Spinal cord (tissue), 3 donors: ENCODE measurements around a stretch of chr21.

DNA sequence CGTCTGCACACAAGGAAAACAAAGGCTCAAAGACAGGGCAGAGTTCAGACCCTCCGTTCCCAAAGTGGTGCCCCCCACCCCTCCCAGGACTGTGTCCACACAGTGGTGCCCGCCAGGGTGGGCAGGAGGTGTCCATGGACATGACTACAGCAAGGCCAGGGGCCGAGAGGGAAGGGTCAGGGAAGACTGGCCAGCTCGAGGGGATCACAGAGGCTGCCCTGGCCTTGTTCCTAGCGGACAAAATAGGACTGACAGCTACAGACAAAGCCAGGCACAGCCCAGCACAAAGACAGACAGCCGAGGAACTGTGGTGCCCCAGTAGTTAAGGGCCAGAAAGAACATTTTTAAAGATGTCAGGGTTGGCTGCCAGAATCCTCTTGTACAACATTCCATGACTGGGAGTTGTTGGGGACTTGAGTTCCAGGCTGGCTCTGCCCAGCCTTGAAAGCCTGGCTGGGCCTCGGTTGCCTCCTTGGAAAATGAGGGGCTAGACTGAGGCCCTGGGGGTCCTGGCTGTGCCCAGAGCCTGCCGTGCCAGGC, 63.6 kb downstream of the SLX9 start:
- PRO-cap, result no peak
- RAMPAGE, long total RNA, result no peak

GRCh38 chr21:45029576-45030252, 44.7 kb upstream of the ADARB1 start:
- PRO-cap, result no peak
- RAMPAGE, long total RNA, result no peak

- PRO-cap, result no peak
- RAMPAGE, long total RNA, result no peak
These were observed 42.8 kb upstream of the ADARB1 start for GRCh38 chr21:45031461-45032190.

- PRO-cap, result no peak
- RAMPAGE, long total RNA, result no peak
These were observed 21.2 kb downstream of the ADARB1 start for GRCh38 chr21:45095485-45096017.

DNA sequence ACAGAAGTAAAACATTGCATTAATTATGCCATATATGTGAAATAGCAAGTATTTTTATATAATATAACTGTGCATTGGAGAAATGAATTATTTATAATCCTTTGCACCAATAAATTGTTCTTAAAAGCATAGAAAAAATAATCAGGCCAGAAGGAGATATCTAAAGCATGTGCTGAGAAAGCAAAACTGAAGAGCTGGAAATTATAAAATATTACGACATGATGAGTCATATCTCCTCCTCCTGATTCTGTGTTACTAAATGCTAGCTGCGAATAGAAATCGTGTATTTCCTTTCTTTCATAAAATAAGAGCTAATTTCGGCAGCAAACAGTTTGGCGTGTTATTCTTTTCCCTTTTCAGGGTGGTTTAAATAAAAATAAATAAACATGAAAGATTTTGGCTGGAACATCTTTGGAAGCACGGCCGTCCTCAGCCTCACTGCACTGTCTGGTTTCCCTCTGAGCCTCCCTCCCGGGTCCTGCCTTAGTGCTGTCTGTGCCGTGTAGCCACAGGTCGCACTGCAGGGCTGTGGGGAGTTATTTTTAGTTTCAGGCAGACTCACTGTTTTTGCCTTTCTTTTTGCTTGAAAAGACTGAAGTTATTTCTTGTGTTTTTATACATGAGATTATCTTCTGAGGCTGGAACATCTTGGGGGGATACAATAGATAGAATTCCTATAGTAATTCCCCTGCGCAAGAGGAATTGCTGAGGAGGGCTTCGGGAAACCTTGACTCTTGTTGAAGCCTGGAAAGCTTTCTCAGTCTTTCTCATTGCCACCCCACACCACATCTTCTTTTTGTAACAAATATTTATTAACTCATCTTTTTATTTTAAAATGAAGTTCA, 56.1 kb downstream of the ADARB1 start:
- PRO-cap, result no peak
- RAMPAGE, long total RNA, result no peak

- PRO-cap, result no peak
- RAMPAGE, long total RNA, result no peak
These were observed 101.4 kb downstream of the ADARB1 start for GRCh38 chr21:45175447-45176553.

DNA sequence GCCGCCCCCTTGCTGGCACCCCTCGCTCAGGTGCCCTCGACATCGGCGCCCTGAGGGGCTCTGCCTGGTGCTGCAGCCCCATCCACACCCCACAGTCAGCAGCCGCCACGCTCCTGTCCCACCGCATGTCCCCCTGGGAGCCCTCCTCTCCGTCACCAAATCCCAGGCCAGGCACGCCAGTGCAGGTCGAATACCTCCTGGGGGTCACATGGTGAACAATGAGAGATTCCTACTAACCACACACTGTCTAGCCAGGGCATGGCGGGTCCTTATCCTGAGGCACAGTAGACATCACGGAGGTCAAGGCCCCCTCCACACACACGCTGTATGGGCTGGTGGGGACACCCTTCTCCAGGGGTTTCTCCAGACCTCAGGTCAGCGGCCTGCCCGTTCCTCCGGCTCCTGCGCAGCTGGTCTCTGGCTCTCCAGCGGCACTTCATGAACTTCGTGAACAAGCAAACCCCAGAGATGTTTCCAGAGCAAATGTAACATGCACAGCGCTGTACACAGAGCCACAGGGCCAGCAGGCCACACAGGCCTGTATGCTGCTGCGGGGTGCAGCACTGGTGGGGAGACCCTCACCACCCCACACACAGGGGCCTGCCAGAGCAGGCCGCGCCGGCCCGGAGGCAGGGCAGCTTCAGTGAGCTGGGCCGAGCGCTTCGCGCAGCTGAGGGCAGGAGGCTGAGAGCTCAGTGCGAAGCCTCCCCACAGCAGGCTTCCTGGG, 21.7 kb downstream of the POFUT2 start:
- PRO-cap, result no peak
- RAMPAGE, long total RNA, result no peak

DNA sequence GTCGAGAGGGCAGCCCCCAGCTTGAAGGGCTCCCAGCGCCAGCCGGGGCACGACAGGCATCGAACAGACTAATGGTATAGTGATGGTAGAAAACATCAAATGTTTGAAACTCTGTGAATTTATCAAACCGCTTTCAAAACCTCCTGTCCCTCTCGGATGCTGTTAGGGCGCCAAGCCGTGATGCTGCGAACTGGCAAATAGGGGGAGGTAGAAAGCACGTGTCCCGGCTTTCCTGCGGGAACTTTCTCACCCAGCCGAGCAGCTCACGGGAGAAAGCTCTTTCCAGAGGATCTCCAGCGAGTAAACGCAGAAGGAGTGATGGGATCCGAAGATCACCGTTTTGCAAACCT, 57.7 kb upstream of the COL18A1 start:
- PRO-cap, result no peak
- RAMPAGE, long total RNA, result no peak

GRCh38 chr21:45364135-45365056, 40.6 kb upstream of the COL18A1 start:
- PRO-cap, result no peak
- RAMPAGE, long total RNA, result no peak

- PRO-cap, result no peak
- RAMPAGE, long total RNA, result no peak
These were observed 7.8 kb downstream of the COL18A1 start for GRCh38 chr21:45412677-45413244.

DNA sequence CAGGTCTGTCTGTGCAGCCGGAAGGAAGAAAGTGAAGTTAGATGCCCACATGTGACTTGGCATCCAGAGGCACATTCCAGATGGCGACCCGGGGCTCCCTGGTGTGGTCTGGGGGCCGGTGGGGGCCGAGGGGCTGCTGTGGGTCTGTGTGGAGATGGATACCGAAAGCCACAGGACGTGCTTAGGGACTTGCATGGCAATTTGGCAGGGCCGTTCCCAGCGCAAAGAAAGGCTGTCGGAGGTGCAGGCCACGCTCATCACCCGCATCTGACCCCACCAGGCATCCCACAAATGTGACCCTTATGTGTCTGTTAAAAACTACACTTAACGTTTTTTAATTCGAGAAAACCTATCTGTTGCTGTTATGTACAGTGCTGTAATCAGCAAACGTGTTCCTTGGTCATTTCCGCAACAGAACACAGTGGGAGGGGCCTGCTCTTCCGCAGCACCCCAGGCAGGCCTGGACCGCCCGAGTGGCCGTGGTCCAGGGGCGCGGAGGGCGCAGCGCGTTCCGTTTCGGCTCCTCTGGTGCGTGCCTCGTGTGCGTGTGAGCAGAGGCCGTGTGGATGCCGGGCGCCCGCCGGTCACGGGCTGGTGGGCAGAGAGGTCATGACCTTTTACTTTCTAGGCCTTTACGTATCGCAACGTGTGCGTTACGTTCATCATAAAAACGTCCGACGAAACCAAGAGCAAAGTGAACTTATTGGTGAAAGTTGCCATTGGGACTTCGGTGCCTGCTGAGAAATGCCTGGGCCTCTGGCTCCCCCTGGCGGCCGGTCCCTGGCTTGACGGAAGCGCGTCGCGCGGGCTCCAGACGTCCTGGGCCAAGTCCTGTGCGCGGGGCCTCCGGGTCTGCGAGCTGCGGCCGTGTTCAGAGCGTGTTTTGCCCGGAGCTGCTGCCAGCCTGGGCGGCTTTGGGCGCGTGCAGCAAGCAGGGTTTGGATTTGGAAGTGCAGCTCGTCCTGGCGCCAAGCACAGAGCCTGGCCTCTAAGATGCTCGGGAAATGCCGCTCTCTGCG, 34.1 kb downstream of the COL18A1 start:
- PRO-cap, result no peak
- RAMPAGE, long total RNA, result no peak

DNA sequence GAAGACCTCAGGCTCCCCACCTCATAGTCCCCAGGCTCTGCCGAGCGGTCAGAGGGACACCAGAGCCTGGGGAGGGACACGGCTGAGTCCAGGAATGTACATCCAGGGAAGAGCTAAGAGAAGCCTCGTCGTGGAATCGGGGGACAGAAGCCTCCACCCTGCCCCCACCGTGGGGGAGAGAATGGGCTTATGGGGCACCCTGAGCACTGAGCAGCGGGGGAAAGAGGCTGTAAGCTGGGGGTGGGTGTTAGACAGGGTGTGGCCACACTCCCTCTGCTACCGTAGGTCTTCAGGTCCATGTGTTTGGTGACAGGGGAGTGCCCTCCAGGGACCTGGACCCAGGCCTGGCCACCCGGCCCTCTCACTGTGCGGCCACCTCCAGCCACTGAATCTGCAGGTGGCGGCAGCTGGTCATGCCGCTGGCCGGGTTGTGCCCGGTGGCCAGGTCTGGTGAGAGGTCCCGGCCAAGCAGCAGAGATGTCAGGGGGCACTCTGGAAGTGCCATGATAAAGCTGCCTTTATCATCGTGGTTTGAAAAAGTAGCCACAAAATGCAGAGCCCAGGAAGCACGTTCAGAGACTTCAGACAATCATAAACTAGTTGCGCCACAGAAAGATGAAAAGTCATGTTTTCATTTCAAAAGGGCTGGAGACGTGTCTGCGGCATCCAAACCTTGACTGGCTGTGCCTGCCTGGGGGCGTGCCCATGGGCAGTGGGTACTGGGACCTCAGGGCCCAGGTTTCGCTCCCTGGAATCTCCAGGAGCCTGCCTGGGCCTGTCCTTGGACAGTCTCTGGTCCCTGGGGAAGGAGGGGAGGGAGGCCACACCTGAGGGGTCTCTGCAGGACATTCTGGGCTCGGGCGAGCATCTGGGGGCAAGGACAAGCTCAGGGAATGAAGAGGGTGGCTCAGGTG, 44.7 kb downstream of the COL18A1 start:
- PRO-cap, result no peak
- RAMPAGE, long total RNA, result no peak

DNA sequence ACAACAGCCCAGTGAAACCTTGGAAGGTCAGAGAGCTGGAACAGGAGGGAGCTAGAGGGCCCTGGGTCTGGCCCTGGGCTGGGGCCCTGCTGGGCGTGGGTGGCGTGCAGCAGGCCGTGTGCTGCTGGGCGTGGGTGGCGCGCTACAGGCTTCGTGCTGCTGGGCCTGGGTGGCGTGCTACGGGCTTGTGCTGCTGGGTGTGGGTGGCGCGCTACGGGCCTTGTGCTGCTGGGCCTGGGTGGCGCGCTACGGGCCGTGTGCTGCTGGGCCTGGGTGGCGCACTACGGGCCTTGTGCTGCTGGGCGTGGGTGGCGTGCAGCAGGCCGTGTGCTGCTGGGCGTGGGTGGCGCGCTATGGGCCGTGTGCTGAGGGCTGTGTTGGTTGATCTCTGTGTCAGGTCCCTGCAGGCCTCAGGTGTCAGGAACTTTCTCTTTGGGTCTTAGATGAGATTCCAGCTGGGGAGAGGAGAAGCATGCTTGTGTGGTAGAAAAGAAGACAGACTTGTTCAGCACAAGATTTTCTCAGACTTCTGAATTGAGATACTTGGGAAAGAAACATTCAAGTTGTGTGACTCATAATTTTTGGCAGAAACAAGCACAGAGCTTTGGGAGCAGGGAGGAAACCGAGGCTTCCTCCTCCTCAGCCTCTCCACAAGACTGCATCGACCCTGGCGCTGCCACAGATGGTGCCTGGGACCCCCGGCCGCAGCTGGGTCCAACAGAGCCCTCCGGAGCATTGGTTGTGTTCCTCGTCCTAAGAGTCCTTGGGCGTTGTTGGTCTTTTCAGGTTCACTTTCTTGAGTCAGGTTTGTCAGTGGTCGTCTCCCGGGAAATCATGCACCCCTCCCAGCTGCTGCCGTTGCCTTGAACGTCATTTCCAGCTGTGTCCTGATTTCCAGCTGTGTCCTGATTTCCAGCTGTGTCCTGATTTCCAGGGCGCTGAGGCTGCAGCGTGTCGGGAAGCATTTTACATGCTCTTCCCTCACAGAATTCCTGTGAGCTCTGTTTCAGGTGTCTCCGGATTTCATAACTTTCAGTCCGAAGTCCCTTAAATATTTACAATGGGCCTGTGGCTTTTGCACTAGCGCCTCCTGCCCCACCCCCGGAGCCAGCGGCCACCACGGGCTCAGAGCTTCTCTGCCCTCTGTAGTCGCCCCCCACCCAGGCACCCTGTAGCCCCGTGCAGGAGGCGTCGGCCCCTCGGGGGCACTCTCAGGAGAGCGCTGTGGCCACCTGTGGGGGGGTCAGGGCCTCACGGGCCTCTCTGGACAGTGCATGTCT, 66.3 kb downstream of the COL18A1 start:
- PRO-cap, result no peak
- RAMPAGE, long total RNA, result no peak

DNA sequence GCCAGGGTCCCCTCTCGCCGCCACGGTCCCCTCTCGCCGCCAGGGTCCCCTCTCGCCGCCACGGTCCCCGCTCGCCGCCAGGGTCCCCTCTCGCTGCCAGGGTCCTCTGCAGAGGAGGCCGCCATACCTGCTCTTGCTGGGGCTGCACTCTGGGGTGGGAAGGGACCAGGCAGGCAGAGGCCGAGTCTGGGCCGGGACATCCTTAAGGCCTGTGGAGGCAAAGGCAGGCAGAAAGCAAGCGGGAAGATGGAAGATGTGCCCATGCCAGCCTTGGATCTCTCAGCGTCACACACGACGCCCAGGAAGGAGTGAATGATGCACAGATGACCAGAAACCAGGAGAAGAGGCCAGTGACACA, 43.9 kb downstream of the SLC19A1 start:
- PRO-cap, result no peak
- RAMPAGE, long total RNA, result no peak

DNA sequence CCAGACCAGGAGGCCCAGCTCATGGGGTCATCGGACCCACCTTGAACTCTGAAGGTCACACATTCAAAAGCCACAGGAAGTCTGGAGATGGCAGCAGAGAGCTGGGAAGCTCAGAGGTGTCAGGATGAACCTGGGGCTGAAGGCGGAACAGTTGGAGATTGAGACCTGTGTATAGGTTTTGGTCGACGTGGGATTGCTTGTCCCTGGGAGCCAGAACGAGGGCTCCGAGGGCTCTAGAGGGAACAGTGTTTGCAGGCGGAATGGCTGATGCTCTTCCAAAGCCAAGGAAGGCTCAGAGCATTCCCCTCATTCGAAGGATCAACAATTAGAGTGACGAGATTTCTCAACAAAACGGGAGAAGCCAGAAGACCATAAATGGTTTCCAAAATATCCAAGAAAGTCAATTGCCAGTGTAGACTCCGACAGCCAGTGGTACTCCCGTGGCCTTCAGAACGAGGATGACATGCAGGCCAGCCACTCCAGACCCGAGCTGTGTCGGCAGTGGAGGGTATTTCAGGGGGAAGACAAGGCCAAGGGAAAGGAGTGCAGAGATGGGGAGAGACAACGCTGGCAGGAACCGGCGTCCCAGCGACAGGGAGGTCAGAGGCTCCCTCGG, 43.4 kb downstream of the SLC19A1 start:
- PRO-cap, result no peak
- RAMPAGE, long total RNA, result no peak

GRCh38 chr21:45511976-45512955, 30.0 kb downstream of the SLC19A1 start:
- PRO-cap, result no peak
- RAMPAGE, long total RNA, result no peak

- PRO-cap, result no peak
- RAMPAGE, long total RNA, result no peak
These were observed 16.9 kb downstream of the SLC19A1 start for GRCh38 chr21:45525213-45525803.

DNA sequence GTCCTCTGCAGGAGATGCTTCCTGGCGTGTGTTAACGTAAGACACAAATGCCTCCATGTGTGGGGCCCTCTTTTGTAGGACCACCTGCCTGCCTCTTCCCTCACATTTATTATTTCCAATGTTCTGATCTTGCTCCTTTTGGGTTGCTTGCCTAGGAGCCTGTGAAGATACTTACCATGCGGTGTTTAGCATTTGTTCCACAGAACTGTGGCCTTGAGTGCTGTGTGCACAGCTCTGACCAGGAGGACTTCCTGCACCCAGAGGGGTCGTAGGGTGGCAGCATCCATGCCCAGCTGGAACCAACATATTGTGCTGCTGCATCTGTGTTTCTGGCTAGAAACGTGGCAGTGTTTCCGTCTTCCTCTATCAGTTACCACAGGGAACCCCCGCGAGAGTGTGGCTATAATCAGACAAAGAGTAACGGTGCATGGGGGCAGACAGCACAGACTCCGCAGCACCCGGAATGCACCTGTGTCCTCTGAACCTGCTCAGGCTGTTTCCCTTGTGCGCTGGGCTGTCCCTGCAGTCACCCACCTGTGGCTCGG, 11.6 kb upstream of the PCBP3 start:
- PRO-cap, result no peak
- RAMPAGE, long total RNA, result no peak

- PRO-cap, result no peak
- RAMPAGE, long total RNA, result no peak
These were observed 2.6 kb upstream of the PCBP3 start for GRCh38 chr21:45640651-45641648.

DNA sequence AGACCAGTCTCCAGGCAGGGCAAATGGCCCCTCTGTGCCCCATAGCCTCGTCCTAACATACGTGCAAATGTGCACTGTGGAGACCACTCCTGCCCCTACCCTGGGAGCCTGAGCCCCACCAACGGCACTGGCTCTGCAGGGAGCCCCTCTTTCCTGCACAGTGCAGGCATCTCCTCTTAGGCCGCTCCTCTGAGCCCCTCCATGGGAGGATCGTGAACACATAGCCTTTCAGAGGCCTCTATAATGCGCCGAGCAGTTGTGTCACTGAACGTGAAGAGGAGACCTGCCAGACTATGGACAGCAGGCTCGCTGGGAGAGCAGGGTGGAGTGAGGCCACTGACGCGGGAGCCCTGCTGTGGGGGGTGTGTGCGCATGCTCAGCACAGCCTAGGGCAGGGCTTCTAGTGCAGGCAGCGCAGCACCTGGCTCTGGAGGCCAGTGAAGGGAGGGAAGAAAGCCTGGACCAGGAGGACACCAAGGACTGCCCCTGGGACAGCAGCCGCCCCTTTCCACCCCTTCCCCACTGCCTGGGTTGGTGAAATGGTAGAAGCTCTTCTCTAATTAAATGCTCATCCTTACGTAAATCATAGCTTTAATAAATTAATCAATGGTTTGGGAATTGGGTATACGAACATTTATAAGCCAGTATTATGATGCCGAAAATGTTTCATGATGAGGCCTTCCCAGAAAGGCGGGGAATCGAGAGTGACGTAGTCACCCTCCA, 151.2 kb upstream of the COL6A1 start:
- PRO-cap, result no peak
- RAMPAGE, long total RNA, result no peak